SK-MEL-5 (cell line): ENCODE data around the genes TRAP1, NMRAL1 and HMOX2.

DNA sequence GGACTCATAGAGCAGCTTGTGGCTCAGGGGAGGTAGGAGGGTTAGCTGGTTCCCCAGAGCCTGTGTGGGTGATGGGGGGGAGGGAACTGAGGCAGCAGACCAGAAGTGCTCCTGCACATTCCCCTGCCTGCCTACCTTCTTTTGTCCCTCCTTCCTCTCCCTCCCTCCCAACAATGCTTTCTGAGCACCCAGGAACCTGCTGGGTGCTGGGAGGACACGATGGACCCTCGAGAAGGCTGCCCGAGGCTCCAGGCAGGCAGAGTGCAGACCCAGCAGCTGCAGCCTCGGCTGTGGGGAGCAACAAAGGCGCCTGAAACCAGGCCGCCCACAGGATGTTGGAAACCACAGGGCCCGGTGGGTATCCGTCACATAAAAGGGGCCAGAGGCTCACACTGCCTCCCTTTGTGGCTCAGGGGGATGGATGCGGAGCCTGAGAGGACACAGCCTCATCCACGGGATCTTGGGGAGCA lies 1.5 kb upstream of the NLRC3 start:
RAMPAGE:
- cytosol, long total RNA, result no peak
- long total RNA, result no peak
- nucleus, long total RNA, result no peak

DNA sequence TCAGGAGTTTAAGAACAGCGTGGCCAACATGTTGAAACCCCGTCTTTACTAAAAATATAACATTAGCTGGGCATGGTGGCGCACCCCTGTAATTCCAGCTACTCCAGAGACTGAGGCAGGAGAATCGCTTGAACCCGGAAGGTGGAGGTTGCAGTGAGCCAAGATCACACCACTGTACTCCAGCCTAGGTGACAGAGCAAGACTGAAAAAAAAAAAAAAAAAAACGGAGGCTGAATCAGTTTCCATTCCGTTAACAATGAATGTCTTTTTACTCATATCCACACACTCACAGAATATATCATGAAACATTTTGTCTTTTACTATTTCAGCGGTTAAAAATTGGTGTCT lies 10.6 kb upstream of the SLX4 start:
RAMPAGE:
- cytosol, long total RNA, result no peak
- long total RNA, result no peak
- nucleus, long total RNA, result no peak

DNA sequence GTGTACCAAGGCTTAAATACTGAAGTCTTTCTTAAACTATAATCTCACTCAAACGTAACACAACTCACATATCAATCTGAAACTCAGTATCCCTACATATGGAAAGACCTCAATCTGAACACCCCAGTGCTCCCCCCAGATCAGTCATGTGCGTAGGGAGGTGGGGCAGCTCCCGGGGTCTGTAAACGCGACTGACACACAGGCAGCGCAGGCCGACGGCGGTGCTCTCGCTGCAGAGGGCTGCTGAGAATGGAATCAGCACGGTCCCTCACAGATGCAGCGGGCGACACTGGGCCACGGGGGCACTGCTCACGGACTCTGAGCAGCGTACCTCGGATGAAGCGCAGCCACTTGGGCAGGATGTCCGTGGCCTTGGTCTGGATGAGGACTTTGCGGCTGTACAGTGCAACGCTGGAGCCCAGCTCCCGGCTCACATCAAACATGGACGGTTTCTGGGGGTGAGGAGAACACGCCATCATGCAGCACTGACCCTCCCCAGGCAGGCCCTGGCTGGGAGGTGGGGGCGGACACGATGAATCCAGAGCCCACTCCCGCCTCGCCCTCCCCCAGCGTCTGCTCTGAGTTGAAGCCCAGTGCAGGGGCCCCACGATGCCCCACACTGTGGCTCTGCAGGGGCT lies 18.0 kb downstream of the DNASE1 start:
RAMPAGE:
- cytosol, long total RNA, result no peak
- long total RNA, result no peak
- nucleus, long total RNA, result no peak

RAMPAGE:
- cytosol, long total RNA, result no peak
- long total RNA, result no peak
- nucleus, long total RNA, result no peak
These were observed at the start of gene TRAP1 for GRCh38 chr16:3716609-3717762. Gene TRAP1, minus strand, starts transcription at chr16:3717524.

RAMPAGE:
- cytosol, long total RNA, result no peak
- long total RNA, result no peak
- nucleus, long total RNA, result no peak
These were observed 10.8 kb upstream of the CREBBP start for GRCh38 chr16:3891347-3891600.

RAMPAGE:
- cytosol, long total RNA, result no peak
- long total RNA, result no peak
- nucleus, long total RNA, result no peak
These were observed 49.3 kb upstream of the CREBBP start for GRCh38 chr16:3929949-3930148.

DNA sequence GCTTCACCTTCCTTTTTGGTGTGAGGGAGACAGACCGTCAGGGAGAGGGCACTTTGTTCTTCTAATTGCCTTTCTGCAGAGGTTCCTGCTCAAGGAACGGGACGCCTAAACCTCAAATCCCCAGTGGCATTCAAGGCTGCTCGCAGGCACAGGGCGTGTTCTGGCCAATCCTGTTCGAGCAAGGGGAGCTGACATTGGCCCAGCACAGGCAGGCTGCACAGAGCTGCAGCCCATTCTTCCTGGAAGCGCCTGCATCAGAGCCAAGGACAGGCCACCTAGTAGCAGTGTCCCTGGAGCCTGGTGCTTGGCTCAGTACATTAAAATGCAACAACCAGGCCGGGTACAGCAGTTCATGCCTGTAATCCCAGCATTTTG lies 72.2 kb upstream of the CREBBP start:
RAMPAGE:
- cytosol, long total RNA, result no peak
- long total RNA, result no peak
- nucleus, long total RNA, result no peak

DNA sequence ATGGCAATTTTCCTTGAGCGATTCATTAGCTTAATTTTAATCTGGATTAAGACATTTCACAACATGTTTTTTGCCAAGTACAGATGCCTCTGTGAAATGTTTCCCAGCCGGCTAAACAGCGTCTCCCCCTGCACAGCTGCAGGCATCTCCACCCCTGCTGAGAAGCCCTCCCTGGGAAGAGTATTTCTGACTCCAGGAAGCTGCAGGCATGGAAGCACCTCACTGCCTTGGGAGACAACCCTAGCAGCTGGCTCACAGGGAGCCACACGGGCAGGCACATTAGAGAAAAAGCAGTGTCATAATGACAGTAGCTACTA lies 117.3 kb downstream of the ADCY9 start:
RAMPAGE:
- cytosol, long total RNA, result no peak
- long total RNA, result no peak
- nucleus, long total RNA, result no peak

GRCh38 chr16:3999273-3999812 lies 116.9 kb downstream of the ADCY9 start:
RAMPAGE:
- cytosol, long total RNA, result no peak
- long total RNA, result no peak
- nucleus, long total RNA, result no peak

DNA sequence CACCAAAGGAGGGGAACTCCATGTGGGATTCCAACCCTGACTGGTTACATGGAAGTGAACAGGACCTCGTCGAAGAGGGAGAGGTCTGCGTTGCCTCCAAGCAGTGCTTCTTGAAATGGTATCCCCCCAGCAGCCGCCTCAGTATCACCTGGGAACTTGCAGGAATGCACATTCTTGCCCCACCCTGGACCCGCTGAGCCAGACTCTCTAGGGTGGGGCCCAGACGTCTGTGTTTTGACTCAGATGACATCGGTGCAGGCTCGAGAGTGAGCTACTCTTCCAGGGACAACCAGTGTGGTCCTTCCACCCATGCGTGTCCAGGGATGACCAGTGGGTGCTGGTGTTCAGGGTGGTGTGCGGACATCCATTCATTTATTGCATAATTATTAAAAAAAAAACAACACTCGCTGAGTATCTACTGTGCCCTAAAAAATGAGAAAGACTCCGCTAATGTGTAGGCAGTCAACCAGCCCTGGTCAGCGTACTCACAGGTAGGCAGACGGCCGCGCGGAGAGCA lies 30.6 kb downstream of the ADCY9 start:
RAMPAGE:
- cytosol, long total RNA, result no peak
- long total RNA, result no peak
- nucleus, long total RNA, result no peak

DNA sequence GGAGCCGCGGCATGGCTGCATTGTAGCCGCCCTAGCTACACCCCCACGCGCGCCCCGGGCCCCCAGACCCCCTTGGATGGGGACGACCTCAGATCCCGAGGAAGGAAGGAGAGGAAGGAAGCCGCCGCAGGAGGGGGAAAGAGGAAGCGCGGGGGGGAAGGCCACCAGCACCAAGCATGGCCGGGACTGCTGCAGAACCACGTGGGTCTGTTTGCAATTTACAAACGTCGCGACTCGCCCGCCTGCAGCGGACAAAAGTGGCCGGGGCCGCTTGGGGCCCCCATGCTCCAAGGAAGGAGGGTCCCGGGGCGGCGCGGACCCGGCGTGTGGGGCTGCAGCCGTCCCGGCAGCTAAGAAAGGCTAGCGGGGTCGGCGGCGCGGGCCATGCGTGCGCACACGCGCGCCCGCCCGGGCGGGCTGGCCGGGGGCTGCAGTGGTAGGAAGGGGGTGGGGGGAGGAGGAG lies 604 bp downstream of the TFAP4 start:
RAMPAGE:
- cytosol, long total RNA, result no peak
- long total RNA, result no peak
- nucleus, long total RNA, result no peak

DNA sequence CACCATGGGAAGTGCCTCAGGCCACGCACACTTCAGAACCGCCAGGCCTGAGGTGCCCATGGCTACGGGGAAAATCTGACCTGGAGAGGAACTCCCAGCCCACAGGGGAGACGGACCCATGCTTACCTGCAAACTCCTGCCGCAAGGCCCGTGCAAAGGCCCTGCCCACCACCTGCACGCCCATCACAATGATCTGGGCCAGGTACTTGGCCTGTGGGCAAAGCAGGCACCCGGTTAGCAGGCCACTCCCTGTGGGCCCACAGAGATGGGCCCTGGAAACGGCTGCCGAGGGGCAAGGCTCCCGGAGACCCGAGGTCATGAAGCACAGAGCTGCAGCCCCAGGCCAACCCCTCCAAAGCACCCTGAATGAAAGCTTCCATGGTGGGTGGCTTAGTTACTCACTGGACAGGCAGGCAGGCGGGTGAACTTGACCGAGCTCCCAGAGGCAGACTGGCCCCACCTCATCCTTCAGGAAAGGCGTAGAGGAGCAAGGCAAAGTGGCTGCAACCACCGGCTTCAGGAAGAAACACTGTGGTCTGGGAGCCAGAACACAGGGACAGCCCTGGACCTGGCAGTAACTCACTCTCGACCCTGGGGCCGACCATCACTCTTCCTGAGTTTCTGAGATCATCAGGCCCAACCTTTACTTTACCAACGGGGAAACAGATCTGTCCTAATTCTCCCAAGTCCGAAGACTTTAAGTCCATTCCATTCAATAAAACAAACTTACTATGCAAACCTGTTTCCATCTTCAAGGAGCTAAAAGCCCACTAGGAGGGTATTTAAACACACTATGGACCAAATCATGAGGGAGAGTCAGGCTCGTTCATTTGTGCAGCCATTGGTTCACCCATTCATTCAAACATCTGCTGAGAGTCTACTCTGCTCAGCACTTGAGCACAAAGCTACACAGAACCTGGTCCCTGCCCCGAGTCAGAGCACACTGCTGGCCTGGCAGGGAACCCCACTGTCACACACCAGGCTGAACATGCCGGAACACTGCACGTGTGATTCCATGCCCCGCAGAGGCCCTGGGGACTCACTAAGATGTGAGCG lies 7.7 kb downstream of the PAM16 start:
RAMPAGE:
- cytosol, long total RNA, result no peak
- long total RNA, result no peak
- nucleus, long total RNA, result no peak

RAMPAGE:
- cytosol, long total RNA, result no peak
- long total RNA, result no peak
- nucleus, long total RNA, result no peak
These were observed 5.1 kb upstream of the VASN start for GRCh38 chr16:4366592-4366852.

DNA sequence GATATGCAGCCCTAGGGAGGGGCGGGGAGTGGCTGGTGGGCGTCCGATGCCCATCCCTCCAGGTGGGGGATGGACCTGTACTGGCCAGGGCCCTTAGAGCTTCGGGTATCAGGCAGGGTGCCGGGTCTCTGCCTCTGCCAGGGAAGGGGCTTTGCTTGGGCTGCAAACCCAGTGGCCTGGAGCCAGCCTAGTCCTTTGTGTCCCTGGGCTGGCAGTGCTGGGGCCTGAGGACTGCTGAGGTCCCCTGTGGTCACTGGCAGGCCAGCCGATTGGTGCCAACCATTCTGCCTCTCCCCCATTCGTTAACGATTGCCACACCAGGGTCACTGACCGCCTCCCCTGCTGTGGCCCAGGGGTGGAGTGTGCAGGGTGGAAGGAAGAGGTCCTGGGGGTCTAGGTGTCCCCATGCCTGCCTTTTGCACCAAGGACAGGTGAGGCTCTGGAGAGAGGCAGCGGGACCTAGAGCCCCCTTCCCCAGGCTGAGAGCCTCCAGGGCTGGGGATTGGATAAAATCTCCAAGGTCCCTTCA lies 881 bp downstream of the VASN start:
RAMPAGE:
- cytosol, long total RNA, result no peak
- long total RNA, result no peak
- nucleus, long total RNA, result no peak

DNA sequence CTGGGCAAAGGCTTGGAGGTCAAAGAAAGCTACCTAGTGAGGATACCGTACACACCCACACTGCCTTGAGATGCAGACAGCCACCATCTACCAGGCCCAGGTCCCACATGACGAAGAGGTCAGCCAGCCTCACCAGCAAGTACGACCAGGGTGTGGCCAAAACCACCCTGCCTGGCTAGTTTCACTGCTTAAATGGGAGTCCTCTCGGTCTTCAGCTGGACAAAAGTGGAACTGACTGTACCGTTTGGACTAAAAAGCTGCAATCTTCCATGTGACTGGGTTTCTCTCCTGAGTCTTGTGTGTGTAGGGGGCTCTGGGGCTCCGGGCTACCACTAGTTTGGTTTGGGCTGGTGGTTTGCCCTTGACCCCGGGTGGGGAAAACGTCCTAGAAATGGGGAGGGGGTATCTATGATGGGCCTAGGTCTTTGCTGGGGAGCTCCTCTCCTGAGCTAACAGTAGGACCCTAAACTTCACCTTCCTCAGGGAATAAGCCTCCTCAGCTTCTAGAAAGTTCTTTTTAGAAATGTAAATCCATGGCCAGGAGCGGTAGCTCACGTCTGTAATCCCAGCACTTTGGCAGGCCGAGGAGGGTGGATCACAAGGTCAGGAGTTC lies 21.7 kb downstream of the VASN start:
RAMPAGE:
- cytosol, long total RNA, result no peak
- long total RNA, result no peak
- nucleus, long total RNA, result no peak

GRCh38 chr16:4473969-4474856 lies at the start of gene NMRAL1:
Gene NMRAL1, minus strand, starts transcription at chr16:4474625.
RAMPAGE:
- cytosol, long total RNA, result start-site peak on the minus strand at chr16:4474545-4474642, 496 and 566 reads in 2 replicates
- long total RNA, result start-site peak on the minus strand at chr16:4474554-4474630, 401 and 247 reads in 2 replicates
- nucleus, long total RNA, result no peak

DNA sequence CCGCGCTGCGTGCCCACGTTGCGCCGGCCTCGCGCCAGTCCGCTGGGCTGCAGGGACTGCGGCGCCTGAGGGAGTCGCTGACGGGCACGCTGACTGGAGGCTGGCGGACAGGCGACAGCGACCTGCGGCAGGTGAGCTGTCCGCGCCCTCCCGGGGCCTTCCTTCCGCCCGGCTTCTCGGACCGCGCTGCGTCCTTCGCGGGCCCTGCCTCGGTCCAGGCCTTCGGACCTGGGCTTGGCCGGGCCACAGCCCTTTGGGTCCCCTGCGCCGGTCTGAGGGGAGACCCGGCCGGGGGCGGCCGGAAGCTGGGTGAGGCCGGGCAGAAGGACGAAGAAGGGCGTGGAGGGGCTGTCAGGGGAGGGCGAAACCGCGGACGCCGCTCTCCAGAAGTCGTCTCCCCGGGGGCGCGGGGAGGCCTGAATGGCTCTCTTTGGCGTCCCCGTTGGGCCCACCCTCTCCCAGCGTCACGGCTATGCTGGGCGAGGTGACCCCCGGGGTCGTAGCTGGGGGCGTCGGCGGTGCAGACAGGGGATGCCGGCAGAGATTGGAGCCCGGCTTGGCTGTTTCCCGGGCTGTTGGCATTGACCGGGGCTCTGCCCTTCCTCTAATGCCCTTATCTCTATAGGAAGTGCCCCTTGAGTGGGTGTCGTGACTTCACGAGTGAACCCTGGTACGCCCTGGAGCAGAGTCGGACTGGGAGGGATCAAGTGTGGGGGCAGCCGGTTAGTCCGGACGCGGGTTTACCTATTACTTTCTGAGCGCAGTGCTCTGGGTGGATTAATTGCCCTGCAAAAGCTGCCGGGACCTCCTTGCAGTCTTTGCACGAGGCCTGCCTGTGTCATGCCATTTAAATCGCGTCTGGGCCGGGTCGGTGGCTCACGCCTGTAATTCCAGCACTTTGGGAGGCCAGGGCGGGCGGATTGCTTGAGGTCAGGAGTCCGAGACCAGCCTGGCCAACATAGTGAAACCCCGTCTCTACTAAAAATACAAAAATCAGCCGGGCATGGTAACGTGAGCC lies at the start of gene HMOX2:
HMOX2 (plus strand) TSS at position 42 of the 1,018 bp plus-strand sequence.
RAMPAGE:
- cytosol, long total RNA, result start-site peak on the plus strand centred at position 41 of the sequence, 86 bp wide, 1,263 and 888 reads in 2 replicates
- long total RNA, result start-site peak on the plus strand centred at position 53 of the sequence, 63 bp wide, 1,056 and 905 reads in 2 replicates
- nucleus, long total RNA, result start-site peak on the plus strand centred at position 48 of the sequence, 73 bp wide, 120 and 26 reads in 2 replicates

RAMPAGE:
- cytosol, long total RNA, result no peak
- long total RNA, result no peak
- nucleus, long total RNA, result no peak
These were observed 16.5 kb upstream of the NUDT16L1 start for GRCh38 chr16:4676819-4677296.

DNA sequence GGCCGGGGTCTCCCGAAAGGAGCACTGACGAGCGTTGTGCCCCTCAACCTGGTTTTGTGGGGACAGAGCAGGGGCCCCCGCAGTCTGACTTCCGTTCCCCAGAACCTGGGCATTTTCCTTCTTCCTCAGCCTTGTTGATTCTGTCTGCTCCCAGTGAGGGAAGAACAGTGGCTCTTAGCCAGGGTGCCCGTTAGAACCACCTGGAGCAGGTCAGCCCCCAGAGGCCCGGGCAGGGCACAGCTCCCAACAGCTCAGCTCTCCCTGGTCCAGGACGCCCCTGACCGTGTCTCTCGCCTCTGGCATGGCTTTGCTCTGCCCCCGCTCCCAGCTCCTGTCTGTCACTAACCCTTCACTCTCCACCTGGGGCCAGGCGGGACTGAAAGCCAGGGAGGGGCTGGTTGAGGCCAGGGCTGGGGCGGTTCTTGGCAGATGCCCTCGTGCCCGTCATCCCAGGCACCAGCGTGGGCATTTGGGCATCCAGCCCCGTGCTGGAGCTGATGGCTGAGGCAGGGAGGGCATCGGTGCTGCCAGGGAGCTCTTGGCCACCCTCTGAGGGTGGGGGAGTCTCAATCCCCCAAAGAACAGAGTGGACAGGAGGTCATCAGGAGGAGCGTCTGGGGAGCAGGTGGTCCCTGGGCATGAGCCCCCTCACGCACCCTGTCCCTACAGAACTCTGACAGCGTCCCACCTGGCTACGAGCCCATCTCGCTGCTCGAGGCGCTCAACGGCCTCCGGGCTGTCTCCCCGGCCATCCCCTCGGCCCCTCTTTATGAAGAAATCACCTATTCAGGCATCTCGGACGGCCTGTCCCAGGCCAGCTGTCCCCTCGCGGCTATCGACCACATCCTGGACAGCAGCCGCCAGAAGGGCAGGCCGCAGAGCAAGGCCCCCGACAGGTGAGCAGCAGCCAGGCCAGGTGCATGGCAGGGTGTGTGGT lies 12.2 kb upstream of the NUDT16L1 start:
RAMPAGE:
- cytosol, long total RNA, result no peak
- long total RNA, result no peak
- nucleus, long total RNA, result no peak

GRCh38 chr16:4801988-4802476 lies 401 bp downstream of the ROGDI start:
RAMPAGE:
- cytosol, long total RNA, result no peak
- long total RNA, result no peak
- nucleus, long total RNA, result no peak